Left lung (tissue), 1 donor: ENCODE measurements around a stretch of chr16.

DNA sequence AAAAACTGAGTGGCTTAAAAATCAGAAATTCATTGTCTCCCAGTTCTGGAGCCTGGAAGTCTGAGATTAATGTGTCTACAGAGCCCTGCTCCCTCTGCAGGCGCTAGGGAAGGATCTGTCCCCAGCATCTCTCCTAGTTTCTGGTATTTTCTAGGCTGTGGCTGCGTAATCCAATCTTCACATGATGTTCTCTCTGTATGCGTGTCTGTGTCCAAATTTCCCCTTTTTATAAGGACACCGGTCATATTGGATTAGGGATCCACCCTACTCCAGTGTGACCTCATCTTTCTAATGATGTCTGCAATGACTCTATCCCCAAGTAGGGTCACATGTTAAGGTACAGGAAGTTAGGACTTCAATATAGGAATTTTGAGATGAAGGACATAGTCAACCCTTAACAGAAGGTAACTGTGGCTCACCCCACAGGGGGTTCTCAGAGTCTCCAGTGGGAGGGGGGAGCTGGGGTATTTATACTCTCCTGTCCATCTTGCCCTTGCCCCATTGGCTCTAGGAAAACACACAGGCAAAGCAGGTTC is 13.7 kb upstream of the TVP23A start:
- PRO-cap, result no peak

GRCh38 chr16:10866135-10866766 is 10.8 kb upstream of the CIITA start:
- PRO-cap, result no peak

DNA sequence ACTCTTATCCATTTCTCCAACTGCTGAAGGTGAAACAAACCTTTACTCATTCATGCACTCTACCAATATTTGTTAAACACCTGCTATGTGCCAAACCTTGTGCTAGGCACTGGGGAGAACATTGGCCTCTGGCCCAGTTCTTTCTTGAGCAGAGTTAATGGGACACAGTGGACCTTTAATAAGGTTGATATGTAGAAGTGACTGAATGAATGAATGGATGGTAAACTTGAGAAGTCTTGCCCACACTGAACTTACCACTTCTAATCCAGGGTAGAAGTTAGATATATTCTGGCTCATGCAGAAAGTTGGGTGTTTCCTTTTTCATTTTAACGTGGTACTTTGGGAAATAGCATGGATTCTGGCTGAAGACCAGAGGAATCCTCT is 914 bp upstream of the CLEC16A start:
- PRO-cap, result no peak

GRCh38 chr16:10957785-10958043 is 13.3 kb downstream of the CLEC16A start:
- PRO-cap, result no peak

- PRO-cap, result no peak
Measured at GRCh38 chr16:11113622-11113903, 142.4 kb downstream of the SOCS1 start.

DNA sequence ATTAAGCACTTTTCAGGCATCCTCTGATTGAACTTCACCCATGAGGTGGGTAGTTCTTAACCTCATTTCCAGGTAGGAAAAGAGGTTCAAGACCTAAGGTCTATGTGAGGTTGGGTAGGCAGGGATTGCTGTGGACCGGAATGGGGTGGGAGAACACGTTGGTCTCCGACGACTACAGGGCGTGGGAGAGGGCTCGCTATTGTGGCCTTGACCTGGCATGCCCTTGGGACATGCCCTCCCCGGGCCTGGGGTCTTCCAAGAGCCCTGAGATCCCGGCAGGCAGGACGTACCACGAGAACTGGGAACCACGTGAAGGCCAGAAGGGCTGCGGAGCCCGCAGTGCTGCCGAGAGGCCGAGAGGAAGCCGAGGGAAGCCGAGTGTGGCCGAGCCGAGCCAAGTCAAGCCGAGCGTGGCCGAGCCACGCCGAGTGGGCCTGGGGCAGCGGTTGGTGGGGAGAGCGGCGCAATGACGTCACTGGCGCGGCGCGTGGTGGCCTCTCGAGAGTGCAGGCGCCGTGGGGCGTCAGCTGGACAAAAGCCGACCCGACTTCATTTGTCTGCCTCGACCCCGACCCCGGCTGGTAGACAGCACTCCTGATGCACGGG is 6.8 kb downstream of the SOCS1 start:
- PRO-cap, result no peak

GRCh38 chr16:11371620-11372239 is 26.5 kb downstream of the RMI2 start:
- PRO-cap, result no peak

GRCh38 chr16:11396218-11396662 is 51.0 kb downstream of the RMI2 start:
- PRO-cap, result no peak

DNA sequence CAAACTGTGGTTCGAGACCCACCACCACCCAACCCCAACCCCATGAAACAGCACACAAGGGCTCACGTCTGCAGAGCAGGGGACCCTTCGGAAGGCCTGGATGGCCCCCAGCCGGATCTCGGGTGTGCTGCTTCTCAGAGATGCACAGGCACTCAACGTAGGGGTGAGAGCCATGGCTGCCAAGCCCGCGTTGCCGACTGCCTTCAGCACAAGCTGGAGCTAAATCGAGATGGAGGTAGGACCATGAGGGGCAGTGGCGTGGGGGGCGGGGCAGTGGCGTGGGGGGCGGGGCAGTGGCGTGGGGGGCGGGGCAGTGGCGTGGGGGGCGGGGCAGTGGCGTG is 33.5 kb downstream of the ENSG00000188897 start:
- PRO-cap, result no peak

DNA sequence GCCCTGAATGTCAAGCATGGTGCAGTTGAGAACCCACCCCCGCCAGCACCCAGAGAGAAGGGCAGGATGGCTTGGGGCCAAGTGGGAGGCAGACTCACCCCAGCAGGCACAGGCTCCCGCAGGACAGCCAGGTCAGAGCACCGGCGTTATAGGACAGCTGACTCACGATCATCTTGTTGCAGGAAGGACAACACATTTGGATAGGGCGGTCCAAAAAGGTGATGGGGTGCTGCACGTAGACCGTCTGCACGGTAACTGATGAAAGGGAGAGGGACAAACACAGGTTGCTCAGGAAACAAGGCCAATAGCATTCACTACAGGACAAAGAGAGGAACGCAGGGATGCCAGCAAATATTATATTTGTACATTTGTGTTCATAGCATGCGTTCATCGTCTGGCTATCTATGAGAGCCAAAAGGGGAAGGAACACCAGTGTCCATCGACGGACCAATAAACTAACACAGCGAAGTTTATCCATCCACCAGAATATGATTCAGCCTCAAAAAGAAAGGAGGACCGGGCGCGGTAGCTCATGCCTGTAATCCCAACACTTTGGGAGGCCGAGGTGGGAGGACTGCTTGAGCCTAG is 26.5 kb upstream of the ENSG00000188897 start:
- PRO-cap, result no peak

GRCh38 chr16:11556271-11556593 is 29.2 kb upstream of the ENSG00000188897 start:
- PRO-cap, result unidirectional peak, minus-strand start at chr16:11556424

DNA sequence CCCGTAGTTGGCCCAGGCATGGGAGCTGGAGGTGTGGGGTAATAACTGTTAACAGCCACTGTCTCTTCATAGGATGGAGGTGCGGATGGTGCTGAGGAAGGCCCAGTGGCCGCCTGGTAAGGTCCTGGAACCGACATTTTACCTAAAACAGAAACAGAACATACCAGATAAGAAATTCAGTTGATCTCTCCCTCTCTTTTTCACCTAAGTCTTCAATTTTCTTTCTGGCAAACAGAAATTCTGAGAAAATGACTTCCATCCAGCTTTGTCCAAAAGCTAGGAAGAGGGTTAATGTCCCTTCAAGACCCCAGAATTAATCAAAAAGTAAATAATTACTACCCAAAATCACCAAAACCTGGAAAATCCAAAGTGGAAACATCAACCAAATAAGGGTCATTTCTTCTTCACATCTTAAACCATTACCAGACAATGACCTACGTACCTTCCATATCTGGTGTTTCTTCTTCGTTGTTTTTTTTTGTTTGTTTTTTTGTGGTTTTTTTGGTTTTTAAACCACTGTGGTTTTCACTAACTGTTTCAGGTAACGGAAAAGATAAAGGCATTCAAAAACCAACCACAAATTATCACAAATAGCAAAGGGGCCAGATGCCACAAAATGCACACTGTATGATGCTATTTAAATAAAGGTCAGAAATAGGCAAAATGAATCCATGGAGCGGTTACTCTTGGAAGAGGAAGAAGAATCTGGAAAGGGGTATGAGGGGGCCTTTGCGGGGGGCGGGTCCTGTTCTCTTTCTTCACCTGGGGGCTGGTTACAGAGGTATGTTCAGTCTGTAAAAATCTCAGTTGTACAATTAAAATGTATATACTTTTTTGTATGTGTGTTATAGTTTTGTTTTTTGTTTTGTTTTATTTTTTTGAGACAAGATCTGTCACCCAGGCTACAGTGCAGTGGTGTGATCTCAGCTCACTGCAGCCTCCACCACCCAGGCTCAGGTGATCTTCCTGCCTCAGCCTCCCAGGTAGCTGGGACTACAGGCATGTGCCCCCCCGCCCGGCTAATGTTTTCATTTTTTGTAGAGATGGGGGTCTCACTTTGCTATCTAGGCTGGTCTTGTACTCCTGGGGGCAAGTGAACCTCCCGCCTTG is 29.8 kb downstream of the LITAF start:
- PRO-cap, result no peak

- PRO-cap, result no peak
Measured at GRCh38 chr16:11563369-11564159, 23.2 kb downstream of the LITAF start.

- PRO-cap, result no peak
Measured at GRCh38 chr16:11576567-11577511, 9.9 kb downstream of the LITAF start.

- PRO-cap, result no peak
Measured at GRCh38 chr16:11635689-11636967, 32.1 kb upstream of the SNN start.

DNA sequence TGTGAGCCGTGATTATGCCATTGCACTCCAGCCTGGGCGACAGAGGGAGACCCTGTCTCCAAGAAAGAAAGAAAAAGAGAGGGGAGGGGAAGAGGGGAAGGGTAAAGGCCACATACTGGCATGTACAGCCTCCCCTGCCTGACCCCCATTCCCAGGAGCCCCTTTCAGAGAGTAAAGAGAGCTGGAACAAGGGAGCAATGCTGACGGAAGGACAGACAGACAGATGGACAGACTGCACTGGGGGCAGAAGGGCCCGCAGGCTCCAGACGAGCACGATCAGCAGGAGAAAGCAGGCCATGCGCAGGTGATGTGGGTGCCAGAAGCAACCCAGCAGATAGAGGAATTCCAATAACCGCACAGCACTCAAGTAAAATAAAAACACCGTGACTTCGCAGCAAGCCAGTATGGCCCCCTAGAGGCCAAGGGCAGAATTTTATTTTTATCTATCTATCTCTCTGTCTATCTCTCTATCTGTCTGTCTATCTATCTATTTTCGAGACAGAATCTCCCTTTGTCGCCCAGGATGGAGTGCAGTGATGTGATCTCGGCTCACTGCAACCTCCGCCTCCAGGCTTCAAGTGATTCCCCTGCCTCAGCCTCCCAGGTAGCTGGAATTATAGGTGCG is 27.0 kb upstream of the SNN start:
- PRO-cap, result no peak

DNA sequence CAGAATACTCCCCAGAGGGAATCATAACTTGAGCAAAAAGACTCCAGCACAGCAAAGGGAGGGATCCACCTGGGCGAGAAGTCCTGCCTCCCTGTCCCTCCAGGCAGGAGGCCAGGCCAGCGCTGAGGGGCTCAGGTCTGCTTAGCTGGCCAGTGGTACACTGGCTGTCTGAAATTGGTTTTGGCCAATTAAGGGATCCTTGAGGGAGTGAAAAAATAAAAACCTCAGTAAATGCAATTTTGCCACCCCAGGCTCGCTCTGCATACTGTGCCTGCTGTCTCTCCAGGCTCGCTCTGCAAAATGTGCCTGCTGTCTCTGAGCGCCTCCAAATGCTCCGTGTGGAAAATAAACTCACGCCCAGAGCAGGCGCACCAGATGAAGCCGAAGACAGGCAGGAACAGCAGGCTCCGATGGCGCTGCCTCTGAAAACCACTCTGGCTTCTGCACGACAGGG is 28.9 kb downstream of the SNN start:
- PRO-cap, result no peak

GRCh38 chr16:11728194-11728788 is 14.4 kb downstream of the TXNDC11 start:
- PRO-cap, result no peak

GRCh38 chr16:11742924-11743379 is 295 bp upstream of the TXNDC11 start:
- PRO-cap, result bidirectional peak, plus-strand start at chr16:11743134, minus-strand start at chr16:11742725

DNA sequence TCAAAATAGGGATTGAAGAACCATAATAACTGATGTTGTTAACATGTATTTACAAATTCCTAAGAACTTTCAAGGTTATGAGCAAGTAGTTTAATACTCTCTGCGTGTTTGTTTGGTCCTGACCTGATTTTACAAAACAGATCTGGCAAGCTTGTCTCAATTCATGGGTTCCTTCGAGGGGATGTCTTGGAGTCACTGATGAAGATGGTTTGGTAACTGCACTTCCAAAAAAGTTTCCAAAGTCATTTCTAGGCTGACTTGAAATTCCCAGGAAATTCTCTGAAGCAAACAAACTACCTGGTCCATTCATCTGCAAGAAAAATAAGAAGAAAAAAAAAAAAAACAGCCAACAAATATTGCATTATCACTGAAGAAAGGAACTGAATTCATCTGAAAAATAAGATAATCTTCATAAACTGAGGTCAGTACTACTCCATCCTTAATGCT is 25.6 kb upstream of the TXNDC11 start:
- PRO-cap, result no peak